Osteocyte (in vitro differentiated cells): ENCODE measurements around the gene KMT2C.

GRCh38 chr7:151813911-151815133 is 62.6 kb downstream of the PRKAG2 start:
- PRO-cap = no peak

DNA sequence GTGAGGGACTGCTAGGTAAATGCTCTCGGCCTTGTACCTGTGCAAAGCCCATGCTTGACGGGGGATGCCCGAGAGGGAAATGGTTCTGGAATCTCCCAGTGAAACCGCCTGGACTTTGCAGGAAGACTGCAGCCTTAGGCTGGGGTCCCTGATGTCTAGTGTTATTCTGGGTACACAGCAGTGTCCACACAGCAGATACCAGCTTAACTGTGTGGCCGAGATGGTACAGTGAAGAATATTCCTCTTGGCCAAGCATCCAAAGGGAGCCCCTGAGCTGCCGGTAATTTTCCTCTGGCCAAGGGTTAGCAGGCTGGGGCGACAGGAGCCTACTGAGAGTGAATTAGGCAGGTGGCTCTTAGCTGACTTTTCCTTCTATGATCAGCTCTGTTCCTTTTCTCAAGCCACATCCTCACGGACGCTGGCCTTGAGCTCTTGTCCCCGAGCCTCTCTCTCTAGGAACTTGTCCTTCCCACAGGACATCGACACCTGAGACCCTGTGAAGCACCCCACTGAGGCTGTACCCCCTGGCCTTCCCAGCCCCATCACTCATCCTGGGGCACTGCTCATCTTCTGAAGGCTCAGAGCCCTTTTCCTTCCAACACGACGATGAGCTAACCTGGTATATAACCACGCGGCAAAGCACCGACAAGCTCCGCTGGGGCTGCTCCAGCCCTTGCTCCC is 29.7 kb downstream of the PRKAG2 start:
- PRO-cap = no peak

DNA sequence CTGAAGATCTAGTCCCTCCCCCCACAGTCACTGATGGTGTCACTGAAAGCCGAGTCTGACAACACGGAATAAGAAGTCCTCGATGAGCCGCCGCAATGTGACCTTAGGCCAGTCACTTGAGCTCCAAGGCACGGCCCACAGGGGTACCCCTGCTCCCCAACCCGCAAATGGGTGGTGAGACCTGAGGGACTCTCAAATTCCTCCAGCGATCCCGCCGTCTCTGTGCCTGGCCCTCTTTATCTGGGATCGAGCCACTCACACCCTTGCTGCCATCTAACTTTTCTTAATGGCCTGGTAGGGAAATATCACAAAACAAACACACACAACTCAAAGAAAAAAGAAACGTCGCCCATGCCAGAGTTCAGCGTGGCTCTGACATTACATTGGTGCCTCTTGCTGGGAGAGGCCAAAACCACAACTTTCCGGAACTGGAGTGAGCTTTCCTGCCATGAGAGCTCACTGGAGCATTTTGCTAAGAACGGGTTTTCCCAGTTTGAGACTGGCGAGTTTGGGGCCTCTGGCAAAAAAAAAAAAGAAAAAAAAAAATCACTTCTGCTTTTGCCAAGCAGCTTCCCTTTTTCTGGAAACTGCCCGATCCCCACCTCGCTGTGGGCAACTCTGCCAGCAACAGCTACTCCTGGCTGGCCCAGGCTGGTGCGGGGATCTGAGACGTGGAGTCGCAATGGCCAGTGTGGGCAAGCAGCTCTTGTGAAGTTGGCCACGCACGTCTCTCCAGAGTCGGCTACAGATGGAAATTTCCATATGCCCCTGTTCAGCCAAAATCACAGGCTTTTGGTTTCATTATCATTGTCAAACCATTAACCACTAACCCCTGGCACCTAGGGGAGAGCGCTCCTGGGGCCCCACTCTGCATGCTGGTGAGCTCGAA is 25.9 kb downstream of the PRKAG2 start:
- PRO-cap = no peak

DNA sequence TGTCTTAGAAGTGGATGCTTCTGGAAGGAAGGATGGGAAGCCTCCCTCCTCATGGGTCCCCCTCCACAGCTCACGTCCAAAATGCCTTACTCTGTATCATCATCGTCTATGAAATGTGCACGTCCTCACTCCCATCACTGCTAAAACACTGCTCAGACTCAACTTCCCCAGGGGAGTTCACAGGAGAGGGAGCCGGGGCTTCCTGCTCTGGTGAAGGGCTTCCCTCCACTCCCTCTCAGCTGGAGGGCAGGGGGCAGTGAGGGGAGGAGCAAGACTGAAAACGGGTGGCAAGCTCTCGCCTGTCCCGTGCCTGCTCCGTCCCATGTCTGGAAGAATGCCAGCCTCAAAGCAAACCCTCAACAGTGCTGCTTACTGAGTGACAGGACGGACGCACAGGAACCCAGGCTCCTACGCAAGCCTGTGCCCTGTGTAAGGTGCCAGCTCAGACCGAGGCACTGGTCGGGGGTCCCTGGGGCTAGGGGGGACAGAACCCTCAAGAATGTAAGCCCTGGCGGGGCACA is 25.1 kb downstream of the PRKAG2 start:
- PRO-cap = no peak

DNA sequence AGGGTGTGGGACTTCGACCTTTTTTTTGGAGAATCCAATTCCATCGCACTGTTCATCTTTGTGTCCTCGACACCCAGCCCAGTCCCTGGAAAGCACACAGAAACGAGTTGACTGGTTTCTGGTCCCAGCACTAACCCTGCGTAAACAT is 9.4 kb downstream of the PRKAG2 start:
- PRO-cap = no peak

DNA sequence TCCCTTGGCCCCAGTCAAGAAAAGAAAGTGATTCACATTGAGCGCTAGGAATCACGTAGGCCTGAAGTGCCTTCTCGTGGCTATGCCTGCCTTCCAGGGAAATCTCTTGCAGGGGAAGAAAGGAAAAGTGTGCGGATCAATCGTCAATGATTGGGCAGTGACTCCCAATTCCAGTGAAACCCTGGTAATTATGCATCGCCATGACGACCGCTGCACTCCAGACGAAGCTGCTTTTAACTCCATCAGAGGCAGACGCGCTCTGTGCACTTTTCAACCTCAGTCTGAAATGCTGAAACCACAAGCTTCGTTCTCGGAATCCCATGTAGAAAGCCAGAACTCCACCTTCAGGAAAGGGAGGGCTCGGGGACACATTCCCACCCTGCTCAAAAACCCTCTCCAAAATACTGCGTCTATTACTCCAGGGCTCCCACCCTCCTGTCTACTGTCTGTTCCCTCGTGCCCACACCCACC is 24.1 kb upstream of the PRKAG2 start:
- PRO-cap = no peak

DNA sequence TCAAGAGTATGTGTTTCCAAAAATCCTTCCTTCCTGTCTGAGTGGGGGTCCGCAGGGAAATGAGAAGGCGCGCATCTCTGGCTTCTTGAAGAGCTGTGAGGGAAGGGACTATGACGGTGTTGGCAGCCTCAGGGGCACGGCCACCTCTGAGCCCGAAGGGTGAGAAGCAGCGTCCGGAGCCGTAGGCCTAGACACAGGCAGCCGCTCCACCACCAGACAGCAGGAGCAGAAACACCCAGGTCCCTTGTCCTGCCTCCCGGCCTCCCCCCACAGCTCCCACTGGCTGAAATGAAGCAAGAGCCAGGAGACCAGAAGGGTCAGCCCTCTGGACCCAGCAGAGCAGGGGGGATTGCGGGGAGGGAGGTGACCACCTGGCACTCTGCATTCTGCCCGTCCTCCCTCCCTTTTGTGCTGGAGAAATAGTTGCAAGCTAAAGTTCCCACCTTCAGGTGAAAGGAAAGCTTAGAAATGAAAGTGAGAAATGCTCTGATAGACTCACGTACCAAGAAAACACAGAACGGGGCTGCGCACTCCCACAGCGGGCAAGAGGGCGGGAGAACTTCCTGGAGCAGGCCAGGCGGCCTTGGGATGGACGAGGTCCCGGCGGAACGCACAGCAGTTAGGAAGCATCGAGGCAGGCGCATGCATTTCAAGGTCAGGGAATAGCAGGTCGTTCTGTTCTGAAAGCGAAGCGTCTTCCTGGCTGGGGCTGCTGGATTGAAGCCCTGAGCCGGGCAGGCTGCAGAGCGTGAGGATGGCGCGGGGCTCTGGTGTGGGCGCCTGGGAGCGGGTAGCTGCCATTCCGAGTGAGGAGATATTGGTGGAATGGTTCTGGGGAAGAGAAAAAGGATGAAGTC is 105.5 kb downstream of the GALNT11 start:
- PRO-cap = no peak

- PRO-cap = no peak
Measured at GRCh38 chr7:152162938-152163584, 137.6 kb downstream of the GALNT11 start.

DNA sequence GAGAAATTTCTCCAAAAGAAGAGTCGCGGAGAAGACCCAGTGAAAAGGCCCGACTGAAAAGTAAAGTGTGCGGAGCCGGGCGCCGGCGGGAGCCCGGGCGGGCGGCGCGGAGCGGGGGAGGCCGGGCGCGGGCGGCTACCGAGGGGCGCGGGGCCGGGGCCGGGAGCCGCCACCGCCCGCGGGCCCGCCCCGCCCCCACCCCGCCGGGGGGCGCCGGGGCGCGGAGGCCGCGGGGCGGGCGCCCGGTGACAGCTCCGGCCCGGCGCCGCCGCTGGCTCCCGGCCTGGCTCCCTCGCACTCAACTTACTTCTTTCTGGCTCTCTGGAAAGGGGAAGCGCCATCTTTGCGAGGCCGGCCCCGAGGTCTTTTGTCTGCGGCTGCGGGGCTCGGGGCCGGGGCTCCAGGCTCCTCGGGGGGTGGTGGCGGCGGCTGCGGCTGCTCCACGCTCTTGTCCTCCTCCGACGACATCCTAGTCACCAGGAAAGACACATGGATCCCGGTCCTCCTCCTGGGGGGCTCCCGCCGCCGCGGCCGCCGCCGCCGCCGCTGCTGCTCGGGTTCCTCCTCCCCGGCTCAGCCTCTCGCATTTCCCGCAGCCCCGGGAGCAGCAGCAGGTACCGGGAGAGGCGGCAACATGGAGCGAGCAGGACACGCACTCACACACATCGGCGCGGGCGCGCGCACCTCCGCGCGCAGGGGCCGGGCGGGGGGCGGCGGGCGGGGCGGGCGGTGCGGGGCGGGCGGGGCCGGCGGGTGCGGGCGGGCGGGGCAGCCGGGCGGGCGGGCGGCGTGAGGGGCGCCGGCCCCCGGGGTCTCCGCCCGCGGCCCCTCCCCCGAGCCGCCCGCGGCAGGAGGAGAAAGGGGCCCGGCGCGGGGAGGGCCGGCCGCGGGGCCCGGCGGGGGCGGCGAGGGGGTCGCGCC is at the start of gene KMT2C:
Gene KMT2C, minus strand, starts transcription at position 685 of the 921 bp plus-strand sequence.
- PRO-cap = no peak

GRCh38 chr7:152459753-152460304 is 24.0 kb upstream of the KMT2C start:
- PRO-cap = no peak

DNA sequence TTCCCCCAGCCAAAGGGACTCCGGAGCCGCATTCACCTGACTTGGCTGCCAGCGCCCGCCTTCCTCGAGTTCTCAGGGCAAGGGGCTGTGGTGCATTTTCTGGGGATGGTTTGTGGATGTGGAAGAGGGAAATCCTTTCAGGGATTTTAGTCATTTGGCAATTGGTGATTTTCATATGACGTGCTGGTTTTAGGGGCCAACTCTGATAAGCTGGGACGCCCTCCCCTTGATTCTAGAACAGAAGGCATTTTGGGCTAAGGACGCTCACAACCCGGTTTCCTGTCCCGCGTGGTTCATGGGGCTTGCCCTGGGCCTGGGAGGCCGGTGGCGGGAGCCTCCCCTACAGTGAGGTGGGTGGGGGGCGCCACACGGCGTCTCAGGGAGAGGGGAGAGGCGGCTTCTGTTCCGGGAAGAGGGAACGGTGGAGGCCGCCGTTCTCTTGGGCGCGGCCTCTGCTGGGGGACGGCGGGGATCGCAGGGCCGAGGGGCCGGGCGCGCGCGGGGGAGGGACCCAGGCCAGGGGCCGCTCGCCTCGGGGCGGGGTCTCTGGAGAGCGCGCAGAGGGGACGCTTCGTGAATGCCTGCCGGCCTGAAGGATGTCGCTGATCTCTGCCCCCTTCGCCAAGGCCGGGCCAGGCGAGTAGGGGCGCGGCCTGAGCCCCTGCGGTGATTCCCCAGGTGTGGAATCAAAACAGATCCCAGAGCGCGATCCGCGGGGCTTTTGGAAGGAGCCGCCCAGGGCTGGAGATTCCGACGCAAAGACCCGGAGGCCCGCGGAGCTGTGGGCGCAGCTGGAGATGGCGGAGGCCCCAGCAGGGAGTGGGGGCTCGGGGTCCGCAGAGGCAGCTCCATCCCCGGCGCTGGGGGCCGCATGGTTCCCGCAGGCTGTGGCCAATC is 165.7 kb downstream of the ACTR3B start:
- PRO-cap = no peak

DNA sequence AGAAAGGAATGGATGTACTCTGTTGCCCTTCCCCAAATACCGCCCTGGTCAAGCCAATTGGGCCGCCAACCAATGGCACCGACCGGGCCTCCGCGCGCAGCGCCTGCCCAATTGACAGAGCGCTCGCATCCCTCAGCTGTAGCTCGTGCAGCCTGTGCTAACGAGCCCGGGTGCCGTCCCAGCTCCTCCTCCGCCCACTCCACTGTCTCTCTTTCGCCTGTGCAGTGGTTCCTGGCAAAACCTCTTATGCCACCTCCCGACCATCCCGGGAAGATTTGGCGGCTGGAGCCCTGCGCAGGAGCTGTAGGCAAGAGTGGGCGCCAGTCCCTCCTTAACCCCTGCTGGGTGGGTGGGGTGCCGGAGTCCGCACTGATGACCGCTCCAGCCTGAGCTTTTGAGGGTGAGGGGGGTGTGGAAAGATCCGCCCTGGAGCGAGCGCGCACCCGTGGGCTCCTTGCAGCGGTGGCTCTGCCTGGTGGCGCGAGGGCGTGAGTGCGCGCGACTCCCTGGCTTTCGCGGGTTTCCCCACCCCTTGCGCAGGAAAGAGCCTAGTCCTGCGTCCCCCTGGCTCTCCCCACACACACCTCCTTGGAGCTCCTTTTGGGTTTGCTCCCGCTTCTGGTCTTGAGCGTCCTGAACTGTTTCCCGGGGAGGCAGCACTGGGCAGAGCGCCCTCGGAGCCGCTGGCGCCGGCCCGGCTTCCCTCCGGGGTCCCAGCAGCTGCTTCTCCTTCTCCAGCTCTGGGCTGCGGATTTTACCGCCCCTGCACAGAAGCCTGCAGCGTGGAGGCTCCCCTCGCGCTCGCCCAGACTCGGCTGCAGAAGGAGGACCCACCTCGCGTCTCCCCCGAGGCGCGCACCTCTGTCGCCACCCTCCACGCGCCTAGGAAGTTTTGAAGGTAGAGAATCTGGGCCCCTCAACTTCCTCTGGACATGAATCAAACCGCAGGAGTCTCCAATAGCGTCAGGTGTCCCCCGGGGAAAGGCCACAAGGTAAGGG is 303.9 kb upstream of the DPP6 start:
- PRO-cap = no peak

- PRO-cap = no peak
Measured at GRCh38 chr7:154591606-154592063, 411.3 kb downstream of the PAXIP1 start.

DNA sequence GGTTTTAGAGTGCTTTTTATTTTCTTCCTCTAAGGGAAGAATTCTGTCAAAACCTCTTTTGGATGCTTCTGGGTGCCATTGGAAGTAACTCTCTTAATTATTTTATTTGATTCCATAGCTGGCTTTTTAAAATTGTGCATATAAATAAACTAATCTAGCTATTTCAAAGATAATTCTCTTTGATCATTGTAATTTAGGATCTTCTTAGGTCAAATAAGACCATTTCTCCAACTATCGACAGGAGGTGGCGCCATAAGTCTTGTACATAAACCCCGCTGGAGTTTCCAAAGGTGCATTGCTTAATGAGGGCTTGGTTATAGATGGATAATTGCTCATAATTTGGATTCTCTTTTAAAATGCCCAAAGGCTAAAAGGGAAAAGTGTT is 75.5 kb downstream of the PAXIP1 start:
- PRO-cap = no peak

DNA sequence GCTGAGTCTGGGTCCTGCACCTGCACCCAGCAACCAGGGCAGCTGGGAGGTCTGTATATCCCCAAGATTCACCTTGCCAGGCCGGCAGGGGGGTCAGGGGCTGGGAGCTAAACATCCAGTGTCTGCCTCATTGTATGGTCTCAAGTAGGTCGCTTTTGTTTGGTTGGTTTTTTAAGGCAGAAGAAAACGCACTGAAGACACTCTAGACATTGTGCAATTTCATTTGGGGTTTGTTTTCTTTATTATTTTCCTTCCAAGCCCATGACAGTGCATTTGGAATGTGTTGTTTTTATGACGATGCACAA is 27.7 kb upstream of the INSIG1 start:
- PRO-cap = no peak

DNA sequence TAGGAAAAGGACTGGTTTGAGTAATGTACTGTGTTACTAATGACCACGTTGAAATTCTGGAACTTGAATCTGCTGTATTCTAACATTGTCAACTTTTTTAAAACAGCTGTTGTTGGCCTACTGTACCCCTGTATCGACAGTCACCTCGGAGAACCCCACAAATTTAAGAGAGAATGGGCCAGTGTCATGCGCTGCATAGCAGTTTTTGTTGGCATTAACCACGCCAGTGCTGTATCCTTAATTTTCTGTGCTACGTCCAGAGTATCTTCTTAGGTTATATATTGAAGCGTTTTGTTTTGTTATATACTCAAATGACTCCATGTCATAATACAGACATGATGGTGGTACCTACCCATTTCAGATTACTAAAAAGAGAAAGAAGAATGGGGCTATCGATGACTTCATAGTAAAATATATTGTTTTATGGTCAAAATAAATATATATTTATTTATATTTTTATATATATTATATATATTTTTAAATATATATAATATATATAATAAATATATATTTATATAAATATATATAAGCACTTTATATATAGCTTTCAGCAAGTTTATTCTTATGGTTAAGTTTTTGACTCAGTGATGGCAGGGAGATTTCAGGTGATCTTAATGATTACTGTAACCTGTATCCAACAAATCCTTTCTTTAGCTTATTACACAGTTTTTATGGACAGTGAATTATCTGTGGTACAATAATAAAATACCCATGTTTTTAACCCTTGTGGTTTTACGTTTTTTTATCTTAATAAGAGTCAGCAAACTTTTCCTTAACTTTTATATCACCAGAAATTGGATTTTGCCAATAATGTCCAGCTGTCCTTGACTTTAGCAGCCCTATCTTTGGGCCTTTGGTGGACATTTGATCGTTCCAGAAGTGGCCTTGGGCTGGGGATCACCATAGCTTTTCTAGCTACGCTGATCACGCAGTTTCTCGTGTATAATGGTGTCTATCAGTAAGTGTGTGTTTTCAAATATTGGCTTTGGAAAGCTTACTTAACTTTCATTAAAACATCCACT is 4.1 kb downstream of the INSIG1 start:
- PRO-cap = no peak

DNA sequence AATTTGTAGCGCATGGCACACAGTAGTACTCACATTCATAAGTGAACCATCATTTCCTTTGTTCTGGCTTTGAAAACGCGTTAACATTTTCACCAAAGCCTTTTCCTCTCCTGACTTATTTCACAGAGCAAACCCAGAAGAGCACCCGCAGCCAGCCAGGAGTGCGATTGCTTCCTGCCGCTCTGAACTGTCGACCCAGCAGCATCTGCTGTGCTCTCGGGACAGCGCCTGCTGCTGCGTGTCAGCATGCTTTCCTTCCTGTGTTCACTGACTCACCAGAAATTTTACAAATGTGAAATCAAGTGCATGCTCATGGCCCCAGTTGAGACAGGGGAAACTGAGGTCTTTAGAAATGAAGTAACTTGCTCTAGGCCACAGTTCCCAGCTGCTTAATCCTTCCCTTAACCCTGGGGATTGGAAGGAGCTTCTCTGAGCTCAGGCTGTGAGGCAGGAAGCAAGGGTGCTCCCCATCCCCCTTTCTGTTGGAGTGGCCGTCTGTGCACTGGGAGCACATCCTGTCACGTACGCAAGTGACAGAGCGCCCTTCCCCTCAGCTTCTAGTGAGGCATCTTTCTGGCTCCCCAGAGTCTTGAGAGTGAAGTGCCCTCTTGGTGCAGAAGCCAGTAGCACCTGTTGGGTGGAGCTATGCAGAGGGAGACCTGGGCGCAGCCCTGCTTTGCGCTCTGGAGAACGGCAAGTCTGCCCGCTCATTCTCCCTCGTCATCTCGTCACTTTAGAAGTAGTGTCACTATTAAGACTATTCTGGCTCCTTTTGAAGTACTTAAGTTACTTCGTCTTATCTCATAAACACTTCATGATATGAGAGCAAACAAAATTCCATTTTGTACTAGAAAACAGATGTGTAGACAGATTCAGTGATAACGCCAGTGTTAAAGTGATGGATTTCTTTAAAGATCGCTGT is 47.9 kb downstream of the SHH start:
- PRO-cap = no peak

DNA sequence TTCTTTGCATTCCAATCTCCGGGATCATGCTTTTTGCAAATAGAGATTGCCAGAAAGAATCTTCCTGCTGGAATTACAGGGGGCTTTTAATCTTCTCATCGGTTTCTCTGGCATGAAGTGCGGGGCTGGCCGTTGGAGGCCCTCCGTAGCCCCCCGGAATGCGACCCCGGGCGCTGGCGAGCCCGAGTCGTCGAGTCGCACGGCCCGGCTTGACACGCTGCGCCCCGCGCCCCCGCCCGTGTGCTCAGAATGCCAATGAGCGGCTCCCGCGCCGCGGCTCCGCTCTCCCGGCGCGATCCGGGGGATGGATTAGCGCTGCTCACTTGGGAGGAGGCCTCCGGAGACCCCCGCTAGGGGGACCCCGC is 7.5 kb downstream of the SHH start:
- PRO-cap = no peak

GRCh38 chr7:155953664-155954103 is 141.4 kb upstream of the SHH start:
- PRO-cap = no peak

GRCh38 chr7:156347754-156348253 is 292.8 kb upstream of the RNF32 start:
- PRO-cap = no peak